ENCODE measurements around a stretch of chr5.

GRCh38 chr5:142011878-142012917, 629 bp downstream of the GNPDA1 start:
- RRBS, result 2% methylated on average over 2 of the region's 36 CpGs

GRCh38 chr5:142063666-142064489, 44.7 kb upstream of the NDFIP1 start:
- RRBS, result no CpG with 5 or more reads among the region's 14 CpGs

DNA sequence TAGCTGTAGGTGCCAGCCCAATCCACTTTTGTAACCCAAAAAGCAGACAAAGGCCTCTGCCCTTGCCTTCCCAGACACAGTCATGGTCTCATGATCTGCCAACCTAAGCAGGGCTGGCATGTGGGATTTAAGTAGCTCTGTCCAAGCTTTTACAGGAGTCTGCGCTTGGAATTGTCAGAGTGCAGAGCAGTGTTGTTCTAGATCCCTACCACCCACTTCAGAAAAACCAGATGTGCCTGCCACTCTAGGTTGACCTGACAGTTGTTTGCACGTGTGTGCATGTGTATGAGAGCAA, 87.7 kb upstream of the SPRY4 start:
- RRBS, result no CpG with 5 or more reads among the region's 2 CpGs

GRCh38 chr5:142600622-142601009, 85.3 kb downstream of the FGF1 start:
- RRBS, result no CpG with 5 or more reads among the region's 13 CpGs

DNA sequence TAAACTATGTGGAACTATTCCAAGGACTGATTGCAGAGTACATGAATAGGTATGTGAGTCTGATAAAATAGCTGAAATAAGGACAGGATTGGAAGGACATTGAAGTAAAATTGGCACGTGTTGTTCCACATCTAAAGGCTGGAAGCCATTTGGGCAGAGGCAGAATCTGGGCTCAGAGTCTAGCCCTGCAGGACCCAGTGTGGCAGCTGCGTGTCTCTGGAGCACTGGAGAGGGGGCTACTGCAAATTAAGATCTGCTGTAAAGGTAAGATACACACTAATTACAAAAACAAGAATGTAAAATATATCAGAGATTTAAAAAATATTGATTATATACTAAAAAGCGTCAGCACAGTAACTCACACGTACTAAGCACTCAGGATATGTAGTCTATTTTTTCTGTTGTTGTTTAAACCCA, 30.2 kb upstream of the FGF1 start:
- RRBS, result no CpG with 5 or more reads among the region's 4 CpGs

GRCh38 chr5:142770963-142771782, 996 bp downstream of the ARHGAP26 start:
- RRBS, result no CpG with 5 or more reads among the region's 49 CpGs

- RRBS, result no CpG with 5 or more reads among the region's 6 CpGs
Observed at GRCh38 chr5:142772720-142773226, 2.6 kb downstream of the ARHGAP26 start.

- RRBS, result no CpG with 5 or more reads among the region's 11 CpGs
Observed at GRCh38 chr5:142777310-142778131, 7.3 kb downstream of the ARHGAP26 start.

DNA sequence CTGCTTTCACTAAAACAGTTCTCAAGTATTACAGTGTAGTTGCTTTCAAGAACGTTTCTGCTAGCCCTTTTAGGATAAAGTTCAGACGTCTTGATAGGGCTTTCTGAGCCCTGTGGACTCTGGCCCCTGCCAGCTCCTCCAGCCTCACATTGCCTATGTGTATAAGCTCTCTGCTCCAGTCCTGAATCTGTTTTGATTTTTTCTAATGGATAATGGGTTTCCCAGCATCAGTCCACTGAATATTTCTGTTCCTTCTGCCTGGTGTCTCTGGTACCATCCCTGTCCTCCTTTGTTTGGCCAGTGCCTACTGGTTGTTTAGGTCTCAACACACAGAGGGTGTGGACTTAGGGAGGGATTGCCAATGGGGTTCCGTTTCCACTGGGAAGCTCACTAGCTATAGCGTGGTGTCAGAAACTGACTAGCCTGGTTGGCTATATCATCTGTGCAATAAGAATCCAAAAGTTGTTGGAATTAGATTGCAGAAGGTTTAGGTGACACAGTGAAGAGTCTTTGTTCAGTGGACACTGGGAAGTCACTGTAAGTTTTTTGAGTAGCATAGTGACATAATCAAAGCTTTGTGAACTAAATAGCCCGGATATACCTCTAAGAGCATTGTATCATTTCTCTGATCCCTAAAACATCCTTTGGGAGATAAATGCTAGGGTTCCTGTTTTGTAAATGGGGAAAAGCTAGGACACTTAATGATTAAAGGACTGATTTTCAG, 26.5 kb downstream of the ARHGAP26 start:
- RRBS, result no CpG with 5 or more reads among the region's 5 CpGs

DNA sequence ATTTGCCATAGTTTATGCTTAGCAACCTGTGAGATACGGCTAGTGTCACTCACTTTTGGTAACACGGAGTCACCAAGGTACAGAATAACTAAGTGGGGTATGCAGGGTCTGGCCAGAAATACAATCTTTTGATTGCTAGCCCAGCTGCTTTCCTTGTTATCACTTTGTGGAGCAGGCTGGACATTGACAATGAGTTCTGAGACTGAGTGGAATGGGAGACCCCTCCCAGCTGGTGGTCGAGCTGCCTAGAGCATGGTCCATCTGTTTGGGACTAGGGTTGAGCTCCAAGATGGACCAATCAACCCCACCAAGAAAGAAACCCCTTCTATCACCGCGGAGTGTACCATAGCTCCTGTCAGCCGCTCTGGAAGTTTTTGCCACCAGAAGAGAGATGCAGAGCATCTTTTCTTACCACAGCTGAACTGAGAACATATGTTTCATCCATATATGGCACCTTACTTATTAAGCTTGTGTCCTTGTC, 38.3 kb downstream of the ARHGAP26 start:
- RRBS, result no CpG with 5 or more reads among the region's 6 CpGs

DNA sequence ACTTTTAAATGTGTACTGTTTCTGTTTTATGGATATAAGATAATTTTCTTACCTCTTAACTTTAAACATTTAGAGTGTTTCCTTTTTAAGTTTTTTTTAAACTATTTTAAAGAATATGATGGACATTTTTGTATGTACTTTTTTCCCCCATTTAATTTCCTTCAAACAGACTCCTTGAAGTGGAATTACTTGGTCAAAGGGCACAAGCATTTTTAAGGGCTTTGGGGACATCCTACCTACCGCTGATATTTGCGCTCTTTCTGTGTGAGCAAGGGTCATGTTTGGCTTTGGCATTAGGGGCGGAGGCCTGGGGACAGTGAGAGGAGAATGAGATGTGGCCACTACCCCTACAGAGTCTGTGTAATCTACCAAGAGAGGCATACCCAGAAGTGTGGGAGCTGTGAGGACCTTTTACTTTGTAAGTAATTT, 63.2 kb downstream of the ARHGAP26 start:
- RRBS, result no CpG with 5 or more reads among the region's 3 CpGs

- RRBS, result no CpG with 5 or more reads among the region's 5 CpGs
Observed at GRCh38 chr5:142954657-142955491, 184.7 kb downstream of the ARHGAP26 start.

DNA sequence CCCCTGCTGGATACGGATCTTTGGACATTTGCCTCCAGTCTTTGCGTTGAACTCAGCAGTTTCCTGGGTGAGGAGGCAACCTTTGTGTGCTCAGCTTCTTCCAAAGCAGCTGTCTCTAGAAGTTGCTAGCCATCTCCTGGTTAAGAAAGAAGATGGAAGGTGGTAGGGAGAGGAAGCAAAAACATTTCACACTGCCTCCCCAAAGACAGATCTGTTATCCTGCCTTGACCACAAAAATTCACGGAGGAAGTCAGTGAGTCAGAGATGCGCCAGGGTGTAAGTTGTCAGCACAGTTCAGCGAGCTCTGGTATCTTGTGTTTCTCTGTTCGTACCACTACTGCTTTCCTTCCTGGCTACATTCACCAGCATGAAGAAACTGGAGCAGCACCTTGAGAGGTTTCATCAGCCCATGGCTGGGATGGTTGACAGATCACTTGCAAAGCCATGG, 207.4 kb downstream of the ARHGAP26 start:
- RRBS, result no CpG with 5 or more reads among the region's 6 CpGs

- RRBS, result no CpG with 5 or more reads among the region's 3 CpGs
Observed at GRCh38 chr5:142993778-142994384, 223.7 kb downstream of the ARHGAP26 start.

DNA sequence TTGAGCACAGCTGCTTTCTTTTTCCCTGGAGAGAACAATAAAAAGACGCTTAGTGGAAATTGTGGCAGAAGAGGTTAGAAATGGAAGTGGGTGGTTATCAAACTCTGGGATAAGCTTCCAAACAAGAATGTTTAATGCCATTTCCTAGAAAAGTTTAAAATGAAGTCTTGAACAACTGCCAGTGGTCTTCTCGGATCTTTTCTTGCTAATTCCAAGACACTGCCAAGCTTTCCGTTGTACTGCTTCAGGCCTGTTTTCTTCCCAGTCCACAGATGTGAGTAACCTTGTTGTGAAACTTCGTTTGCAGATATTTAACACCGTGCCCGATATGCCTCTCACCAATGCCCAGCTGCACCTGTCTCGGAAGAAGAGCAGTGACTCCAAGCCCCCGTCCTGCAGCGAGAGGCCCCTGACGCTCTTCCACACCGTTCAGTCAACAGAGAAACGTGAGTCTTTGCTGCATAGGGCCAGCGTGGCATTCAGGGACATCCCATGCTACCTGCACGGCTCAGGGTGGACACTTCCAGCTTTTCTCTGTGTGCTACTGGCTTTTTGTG, 269.7 kb downstream of the NR3C1 start:
- RRBS, result no CpG with 5 or more reads among the region's 14 CpGs

DNA sequence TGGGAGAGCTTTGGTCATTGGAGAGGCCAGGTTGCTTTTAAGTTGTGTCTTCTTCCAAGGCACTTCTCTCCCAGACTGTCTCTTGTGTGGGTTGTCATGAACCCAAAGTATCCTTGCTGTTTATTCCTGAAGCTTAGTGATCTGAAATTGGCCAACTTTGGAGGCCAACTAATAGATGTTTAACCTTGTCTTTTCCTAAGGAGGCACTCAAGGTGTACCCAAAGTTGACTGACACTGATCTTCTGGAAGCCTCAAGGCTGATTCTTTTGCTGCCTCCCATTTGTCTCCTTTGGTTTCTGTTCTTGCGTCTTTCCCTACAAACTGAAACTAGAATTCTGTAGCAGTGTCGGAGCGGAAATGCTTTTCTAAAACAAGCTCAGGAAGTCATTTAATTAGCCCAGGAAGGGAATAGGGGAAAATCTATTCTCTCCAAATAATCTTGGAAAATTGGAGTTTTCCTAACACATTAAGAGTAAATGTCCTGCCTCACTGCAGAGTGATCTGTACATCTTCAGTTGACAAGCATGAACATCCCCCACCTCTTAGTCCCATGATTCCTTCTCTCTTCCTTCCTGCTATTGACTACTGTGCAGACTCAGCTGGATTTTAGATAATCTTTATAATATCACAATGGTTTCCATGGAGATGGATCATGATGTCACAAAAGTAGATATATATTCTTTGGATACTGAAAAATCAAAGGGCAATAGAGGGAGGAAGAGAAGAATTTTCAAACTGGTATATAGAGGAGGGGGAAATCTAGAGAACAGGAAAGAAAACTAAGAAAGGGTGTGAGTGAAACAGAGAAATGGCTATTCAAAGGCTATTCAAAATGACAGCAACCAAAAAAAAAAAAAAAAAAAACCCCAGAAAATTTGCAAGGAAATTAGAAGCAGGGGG, 182.7 kb downstream of the NR3C1 start:
- RRBS, result no CpG with 5 or more reads among the region's 3 CpGs

- RRBS, result no CpG with 5 or more reads among the region's 4 CpGs
Observed at GRCh38 chr5:143248833-143249674, 154.4 kb downstream of the NR3C1 start.

- RRBS, result no CpG with 5 or more reads among the region's 10 CpGs
Observed at GRCh38 chr5:143405535-143405792, 2.0 kb upstream of the NR3C1 start.

- RRBS, result no CpG with 5 or more reads among the region's 9 CpGs
Observed at GRCh38 chr5:143432648-143433558, 29.4 kb upstream of the NR3C1 start.

DNA sequence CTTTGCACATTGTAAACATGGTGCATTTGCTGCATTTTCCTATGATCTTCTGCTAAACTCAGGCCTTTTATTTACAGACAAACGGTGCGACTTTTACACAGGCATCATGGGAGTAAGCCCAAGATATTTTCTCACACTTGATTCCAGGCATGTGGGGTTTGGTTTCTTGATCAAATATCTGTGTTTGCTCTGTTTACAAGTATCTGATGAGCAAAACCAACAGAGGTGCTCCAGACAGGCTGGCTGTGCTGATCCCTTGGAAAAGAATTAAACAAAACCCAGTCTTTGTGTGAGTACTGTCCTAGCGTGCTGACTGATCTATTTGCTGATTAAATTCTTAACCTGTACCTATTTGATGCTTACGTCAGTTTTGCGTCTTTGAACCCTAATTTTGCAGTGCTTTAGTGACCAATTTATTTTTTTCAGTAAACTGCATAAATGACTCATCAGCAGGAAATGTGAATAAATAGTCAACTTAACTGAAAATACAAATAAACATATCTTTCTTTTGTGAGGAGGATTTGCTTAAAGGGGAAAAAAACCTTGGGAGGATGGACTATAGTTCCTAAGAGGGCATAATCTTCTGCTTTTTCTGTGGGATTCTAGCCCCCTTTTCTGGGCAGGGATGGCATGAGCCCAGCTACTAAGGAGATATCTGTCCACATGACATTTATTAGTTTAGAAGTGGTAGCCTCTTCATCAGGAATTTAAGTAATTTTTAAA, 191.8 kb upstream of the NR3C1 start:
- RRBS, result no CpG with 5 or more reads among the region's 5 CpGs